ENCODE measurements around the gene ASS1.

GRCh38 chr9:130438322-130438617, 6.5 kb upstream of the ASS1 start:
- PRO-cap, 2 experiments = no peak in any of the 2 experiments

GRCh38 chr9:130444662-130445529, at the start of gene ASS1:
TSS of gene ASS1 (plus strand) at chr9:130444961.
- PRO-cap, 2 experiments = peak in 2 of 2 experiments; most common plus-strand start chr9:130444958 (in 2); most common minus-strand start chr9:130444757 (in 1)

- PRO-cap, 2 experiments = peak in 1 of 2 experiments; most common plus-strand start chr9:130445753 (in 1); most common minus-strand start chr9:130445628 (in 1)
These were observed 842 bp downstream of the ASS1 start for GRCh38 chr9:130445530-130446075.

DNA sequence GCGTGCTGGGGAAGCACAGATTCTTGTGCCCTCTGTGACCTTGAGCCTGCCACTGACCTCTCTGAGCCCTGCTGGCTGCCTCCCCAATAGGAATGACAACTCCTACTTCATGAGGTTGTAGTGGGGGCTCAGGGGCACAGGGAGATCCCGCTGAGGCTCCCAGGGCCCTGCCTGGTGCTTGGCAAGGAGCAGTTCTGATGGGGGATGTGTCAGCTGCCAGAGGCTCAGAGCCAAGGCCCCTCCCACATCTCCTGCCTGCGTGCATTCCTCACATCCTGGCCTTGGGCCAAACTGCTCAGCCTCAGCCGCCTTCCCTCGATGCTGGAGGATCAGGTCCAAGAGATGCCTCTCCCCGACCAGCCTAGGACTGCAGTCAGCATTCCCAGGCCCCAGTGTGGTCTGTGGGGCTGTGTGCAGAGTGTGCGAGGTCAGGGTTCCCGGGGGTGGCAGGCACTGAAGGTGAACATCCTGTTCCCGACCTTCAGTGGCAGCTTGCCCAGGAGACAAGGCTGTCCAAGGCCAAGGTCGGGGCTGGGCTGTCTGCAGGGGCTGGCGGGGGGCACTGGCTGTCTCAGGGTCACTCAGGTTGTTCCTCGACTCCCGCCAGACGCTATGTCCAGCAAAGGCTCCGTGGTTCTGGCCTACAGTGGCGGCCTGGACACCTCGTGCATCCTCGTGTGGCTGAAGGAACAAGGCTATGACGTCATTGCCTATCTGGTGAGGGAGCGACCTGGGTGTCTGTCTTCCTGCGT, 7.0 kb downstream of the ASS1 start:
- PRO-cap, 2 experiments = peak in 1 of 2 experiments; most common minus-strand start position 196 of the sequence (in 1)

DNA sequence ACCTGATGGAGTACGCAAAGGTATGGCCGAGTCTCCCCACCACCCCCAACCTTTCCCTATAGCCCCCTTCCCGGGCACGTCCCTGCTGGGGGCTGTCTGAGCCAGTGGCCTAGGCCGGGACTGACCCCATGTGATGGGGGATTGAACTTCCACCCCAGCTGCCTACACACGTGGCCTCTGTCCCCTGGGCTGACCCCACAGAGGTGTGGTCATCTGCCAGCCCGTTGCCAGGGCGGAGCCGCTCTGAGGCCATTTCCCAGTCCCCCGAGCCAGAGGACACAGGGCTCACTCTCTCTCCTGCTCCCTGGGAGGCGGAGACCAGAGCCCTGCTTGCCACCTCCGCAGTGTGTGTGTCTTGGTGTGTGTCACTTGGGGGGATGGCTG, 22.0 kb downstream of the ASS1 start:
- PRO-cap, 2 experiments = no peak in any of the 2 experiments

DNA sequence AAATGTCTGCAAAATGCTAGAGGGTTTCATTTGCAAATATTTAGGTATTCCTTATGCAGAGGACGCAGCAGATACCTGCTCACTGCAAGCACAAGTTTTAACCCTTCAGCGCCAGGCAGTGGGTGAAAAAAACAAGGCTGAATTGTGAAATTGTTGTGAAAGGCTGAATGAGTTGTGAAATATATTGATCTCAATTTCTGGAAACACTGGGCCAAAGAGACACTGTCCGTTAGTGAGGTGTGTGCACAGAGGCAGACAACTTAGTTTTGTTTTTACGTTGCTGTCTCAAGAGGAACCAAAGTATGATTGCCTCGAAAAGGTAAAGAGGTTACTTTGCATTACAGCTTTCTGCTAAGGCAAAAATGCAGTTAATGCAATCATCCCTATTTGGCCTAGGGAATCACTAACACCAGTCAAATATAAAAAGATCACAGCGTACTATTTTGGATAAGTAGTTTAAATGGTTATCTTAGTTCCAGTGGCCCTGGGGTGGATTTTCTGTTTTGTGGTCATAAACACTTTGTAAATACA, 18.9 kb downstream of the FUBP3 start:
- PRO-cap, 2 experiments = no peak in any of the 2 experiments

GRCh38 chr9:130681092-130681936, 12.3 kb upstream of the EXOSC2 start:
- PRO-cap, 2 experiments = peak in 1 of 2 experiments; most common plus-strand start chr9:130681693 (in 1); most common minus-strand start chr9:130681575 (in 1)

GRCh38 chr9:130705355-130705962, 11.9 kb downstream of the EXOSC2 start:
- PRO-cap, 2 experiments = no peak in any of the 2 experiments

DNA sequence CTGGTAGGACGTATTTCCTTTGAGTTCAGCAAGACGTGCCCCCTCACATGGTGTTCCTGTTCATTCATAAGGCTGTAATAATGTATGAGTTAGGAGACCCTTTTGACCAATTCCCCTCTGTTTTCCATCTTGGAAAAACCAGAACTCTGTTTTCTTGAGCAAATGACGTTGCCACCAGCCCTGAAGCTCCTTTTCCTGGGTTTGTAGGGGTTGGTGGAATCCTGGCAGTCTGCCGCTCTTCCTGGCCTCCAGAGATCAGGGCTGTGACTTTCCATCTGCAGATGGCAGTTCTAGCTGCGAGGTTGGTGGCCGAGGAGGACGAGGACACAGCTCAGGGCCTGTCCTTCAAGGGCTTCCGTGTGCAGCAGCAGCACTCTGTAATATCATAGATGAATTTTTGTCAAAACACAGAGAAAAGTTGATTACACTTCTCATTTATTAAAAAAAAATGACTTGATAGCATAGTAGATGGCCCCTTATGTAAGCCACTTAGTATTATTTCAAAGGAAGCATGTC, 62.0 kb downstream of the EXOSC2 start:
- PRO-cap, 2 experiments = no peak in any of the 2 experiments

DNA sequence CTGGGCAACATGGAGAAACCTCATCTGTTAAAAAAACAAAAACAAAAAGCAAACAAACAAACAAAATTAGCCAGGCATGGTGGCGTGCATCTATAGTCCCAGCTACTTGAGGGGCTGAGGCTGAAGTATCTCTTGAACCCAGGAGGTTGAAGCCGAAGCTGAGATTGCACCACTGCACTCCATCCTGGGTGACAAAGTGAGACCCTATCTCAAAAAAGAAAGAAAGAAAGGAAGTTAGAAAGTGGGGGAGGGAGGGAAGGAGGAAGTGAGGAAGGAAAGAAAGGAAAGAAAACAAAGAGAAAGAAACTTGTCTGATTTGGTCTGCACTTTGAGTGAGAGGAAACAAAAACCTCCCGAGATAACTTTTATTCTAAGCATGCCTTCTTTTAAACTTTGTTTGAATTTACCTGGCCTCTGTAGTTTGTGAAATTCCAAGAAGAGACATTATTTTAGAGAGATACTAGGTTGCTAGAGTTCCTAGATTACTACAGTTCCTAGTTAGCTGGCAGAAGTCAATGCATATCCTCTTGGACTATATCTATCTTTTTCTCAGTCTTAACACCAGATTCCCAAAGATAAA, 60.3 kb upstream of the ABL1 start:
- PRO-cap, 2 experiments = no peak in any of the 2 experiments

GRCh38 chr9:130782583-130782906, 52.5 kb upstream of the ABL1 start:
- PRO-cap, 2 experiments = no peak in any of the 2 experiments

DNA sequence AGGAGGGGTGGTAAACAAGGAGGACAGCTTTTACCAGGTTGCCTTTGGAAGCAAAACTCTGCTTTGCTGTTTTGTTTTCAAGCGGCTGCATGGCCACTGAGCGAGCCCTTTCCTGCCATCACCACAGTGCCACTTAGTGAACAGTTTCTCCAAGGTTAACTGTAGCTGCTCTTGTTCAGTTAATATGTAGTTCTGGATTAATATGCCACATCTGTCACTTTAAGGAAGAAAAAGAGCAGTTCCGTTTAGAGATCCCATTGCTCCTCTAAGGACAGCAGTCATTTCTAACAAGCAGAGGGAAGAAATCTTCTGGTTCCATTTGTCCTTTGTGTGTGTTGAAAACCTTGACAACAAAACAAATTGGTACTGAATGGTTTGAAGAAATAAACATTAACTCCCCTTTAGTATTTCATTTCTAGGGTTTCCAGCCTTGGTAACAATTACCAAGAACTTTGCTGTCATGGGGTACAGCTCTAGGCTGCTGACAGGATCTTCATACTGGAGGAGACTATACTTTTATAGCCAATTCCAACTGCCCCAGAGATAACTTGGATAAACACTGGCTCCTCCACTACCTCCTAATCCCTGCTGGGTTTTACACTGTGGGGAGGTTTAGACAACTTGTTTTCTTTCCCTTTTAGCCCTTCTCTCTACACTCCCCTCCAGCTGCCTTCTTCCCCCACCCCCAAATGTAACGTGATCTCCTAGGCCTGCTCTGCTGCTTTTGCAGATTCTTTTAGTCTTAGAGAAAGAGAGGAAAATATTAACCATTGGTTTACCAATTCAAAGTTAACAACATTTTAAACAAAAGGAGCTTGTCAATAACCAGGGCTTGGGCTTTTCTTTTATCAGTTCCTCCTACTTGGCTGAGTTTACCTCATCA, 10.2 kb upstream of the ABL1 start:
- PRO-cap, 2 experiments = no peak in any of the 2 experiments

- PRO-cap, 2 experiments = no peak in any of the 2 experiments
These were observed 11.4 kb downstream of the ABL1 start for GRCh38 chr9:130846154-130847132.

GRCh38 chr9:130884114-130885275, 12.1 kb downstream of the QRFP start:
- PRO-cap, 2 experiments = no peak in any of the 2 experiments

- PRO-cap, 2 experiments = no peak in any of the 2 experiments
These were observed 9.8 kb downstream of the QRFP start for GRCh38 chr9:130886552-130887431.

- PRO-cap, 2 experiments = no peak in any of the 2 experiments
These were observed 444 bp downstream of the AIF1L start for GRCh38 chr9:131096715-131097234.

DNA sequence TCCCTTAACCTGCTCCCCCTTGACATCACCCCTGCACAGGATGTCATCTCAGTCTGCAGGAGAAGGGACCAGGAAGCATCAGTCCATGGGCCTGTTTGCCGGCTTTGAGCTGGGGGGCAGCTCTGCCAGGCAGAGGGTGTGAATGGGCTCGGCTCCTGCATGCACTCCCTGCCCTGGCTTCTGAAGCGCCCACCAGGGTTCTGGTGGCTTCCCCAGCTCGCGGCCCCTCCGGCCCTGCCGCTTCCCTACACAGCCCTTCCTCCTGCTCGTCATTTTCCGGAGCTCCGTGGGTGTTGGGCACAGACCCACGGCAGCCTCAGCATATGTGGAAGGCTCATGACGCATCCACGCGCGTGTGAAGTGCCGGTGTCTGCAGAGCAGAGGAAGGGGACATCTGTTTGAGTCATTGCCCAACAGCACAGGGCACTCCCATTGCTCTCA, 3.8 kb upstream of the FAM78A start:
- PRO-cap, 2 experiments = no peak in any of the 2 experiments

DNA sequence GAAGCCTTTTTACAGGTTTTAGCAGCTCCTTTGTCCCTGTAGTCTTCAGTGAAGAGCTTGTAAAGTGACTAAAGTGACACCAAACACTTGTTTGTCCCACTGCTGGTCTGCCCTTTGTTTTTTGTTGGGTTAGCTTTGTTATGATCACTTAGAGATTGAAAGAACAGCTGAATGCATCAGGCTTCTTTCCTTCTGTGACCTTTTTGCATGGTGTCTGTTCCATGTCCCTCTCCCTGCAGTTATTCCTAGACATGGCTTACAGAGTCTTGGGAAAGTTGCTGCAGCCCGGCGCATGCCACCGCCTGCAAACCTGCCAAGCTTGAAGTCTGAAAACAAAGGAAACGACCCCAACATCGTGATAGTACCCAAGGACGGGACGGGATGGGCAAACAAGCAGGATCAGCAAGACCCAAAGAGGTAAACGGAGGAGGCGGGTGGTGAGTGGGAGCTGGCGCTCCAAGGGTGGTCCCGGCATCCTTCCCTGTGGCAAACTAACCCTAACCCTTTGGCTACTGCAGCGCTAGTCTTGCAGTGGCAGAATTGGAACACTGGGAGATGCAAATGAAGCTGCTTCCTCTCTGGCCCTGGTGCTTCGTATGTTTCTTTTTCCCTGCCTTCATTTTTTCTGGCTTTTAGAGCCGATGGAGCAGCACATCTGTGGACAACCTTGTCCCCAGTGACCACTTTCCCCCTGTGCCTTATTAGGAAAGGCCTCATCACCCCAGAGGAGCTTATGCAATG, 38.7 kb downstream of the PRRC2B start:
- PRO-cap, 2 experiments = no peak in any of the 2 experiments

- PRO-cap, 2 experiments = no peak in any of the 2 experiments
These were observed 42.7 kb downstream of the PRRC2B start for GRCh38 chr9:131436208-131437395.

- PRO-cap, 2 experiments = no peak in any of the 2 experiments
These were observed 4.8 kb upstream of the POMT1 start for GRCh38 chr9:131497646-131498684.

Measured in Colon Carcinoma Metastatic in the Lung (tissue), 2 donors.